Parotid gland (tissue), 1 donor: ENCODE results near the genes C17orf113, ZNF385C, DHX58, HSD17B1, CNTNAP1, RAMP2 and BECN1.

GRCh38 chr17:42039757-42040625 lies 10.4 kb downstream of the C17orf113 start:
- PRO-cap: no peak

GRCh38 chr17:42050316-42051359 lies at the start of gene C17orf113:
Gene C17orf113, minus strand, starts transcription at chr17:42050601.
- PRO-cap: no peak

GRCh38 chr17:42098362-42099202 lies at the start of gene ZNF385C:
Gene ZNF385C, minus strand, starts transcription at chr17:42098473.
- PRO-cap: no peak

DNA sequence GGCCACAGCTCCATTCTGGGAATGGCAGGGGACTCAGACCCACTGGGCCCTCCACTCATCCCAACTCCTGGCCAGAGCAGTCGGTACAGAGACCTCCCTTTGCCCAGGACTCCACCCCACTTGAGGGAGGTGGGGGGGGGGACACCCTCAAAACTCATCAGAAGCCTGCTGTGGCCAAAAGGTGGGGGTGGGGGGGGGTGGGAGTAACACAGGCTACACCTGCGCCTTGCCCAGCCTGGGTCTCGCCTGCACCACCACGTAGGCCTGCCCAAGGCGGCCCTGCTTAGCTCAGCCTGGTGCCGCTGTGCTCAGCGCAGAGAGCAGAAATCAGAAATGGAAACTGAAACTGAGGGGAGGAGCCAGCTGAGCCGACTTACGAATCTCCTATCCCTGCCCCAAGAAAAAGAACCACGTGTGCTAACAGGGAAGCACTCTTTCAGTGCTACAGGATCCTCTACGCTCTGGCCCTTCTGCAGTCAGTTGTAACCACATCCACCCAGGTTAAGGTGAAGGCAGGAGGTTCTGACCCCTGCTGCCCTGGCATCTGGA lies at the start of gene DHX58:
Gene DHX58 (minus strand): TSS at position 329 of the 549 bp plus-strand sequence.
- PRO-cap: unidirectional peak, minus-strand start at position 65 of the sequence; bidirectional peak, plus-strand start at position 427 of the sequence, minus-strand start at position 334 of the sequence

GRCh38 chr17:42178798-42179003 lies 2.2 kb downstream of the KCNH4 start:
- PRO-cap: no peak

DNA sequence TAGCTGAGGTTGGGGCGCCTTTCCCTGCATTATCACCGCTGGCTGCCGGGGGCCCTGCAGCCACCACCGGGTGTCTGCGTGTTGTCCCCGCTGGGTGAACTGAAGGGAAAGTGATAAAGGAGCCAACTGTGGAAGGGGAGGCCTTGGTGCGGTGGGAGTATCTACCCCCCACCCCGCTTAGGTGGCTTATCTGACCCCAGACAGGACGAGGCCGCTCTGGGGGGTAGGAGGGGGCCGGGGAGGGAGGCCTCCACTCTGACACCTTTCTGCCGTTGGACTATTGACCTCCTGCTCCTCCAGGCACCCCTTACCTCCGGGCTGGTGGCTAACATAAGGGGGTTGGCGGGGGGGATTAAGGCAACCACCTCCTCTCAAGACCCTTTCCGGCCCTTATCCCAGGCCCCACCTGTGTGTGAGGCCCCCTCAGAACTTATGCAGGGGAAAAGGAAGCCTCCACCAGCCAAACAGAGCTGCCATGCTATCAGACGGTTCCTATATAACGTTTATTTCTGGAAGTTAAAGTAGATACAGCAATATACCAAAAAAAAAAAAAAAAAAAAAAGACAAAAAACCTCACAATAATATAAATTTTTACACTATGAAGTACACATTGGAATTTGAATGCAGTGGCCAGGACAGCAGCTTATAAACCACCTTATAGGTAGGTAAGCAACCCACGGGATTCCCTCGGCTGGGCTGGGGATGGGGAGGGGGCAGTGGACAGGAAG lies 24.7 kb downstream of the STAT5A start:
- PRO-cap: no peak

DNA sequence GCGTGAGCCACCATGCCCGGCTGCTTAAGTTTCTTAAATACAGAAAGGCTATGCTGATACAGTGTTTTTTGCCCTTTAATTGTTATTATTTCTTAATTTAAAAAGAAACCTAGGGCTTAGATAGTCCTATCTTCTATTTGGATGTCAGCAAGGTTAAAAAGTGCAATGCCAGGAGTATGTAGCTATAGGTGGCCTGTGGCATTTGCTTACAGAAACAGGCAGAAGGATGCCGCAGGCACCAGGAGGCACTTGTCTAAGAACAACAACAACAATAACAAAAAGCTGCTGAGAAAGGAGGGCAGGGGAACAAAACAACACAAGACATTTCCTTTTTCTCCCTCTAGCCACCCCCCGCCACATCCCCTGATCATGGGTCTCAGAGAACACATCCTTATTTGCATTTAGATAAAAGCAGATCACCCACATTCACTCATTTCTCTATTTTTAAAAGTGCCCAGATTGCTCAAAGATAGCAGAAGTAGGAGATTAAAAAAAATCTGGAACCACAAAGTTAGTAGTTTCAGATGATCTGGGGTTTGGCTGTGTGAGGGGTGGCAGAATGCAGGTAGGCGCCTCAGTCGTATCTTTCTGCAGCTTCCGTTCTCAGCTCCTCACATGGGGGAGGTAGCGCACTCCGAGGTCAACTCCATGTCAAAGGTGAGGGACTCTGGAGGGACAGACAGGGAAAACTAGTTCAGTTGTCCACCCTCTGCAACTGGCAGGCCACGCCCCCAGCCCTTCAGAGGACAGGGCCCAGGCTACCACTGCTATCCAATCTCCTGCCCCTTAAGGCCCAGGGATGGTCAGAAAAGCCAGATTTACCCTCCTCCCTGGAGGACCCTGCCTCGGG lies 27.1 kb downstream of the STAT5A start:
- PRO-cap: no peak

- PRO-cap: no peak
Measured at GRCh38 chr17:42378394-42378764, 9.9 kb downstream of the STAT3 start.

DNA sequence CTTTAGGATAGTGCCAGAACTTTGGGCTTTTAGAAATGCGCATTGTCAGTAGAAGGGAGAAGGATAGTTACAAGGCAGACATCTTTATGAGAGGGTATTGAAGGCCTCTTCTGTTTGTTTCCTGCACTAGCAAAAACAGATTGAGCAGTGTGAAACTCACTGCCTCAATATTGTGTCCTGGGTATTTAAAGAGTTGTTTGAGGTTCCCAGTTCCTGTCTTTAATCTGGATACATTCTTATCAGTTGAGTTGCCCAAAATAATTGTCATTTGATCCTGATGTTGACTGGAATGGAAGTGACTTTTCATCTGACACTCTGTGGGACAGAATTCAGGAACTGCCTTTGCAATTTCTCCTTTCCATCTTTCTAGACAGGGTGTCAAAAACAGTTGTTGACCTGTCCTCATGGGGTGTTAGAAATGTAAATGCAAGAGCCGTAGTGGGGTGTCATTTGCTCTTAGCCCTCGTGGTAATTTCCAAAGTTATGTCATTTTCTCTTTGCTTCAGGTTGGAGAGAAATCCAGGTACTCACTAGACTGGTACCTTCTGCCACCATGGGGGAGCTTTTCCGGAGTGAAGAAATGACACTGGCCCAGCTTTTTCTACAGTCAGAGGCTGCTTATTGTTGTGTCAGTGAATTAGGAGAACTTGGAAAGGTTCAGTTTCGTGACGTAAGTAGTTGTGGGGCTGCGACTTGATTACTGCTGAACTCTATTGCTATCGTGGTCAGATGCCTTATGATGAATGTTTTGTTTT lies 1.8 kb downstream of the ATP6V0A1 start:
- PRO-cap: no peak

GRCh38 chr17:42518789-42519229 lies 17.2 kb upstream of the NAGLU start:
- PRO-cap: no peak

DNA sequence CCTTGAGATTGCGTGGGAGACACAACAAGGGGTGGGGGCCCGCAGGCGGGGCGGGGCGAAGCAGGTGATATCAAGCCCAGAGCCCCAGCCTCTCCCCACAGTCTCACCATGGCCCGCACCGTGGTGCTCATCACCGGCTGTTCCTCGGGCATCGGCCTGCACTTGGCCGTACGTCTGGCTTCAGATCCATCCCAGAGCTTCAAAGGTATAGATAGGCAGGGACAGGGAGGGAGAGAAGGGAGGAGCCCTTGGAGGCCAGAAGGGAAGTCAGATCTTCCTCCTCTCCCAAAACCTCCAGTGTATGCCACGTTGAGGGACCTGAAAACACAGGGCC lies at the start of gene HSD17B1:
Gene HSD17B1 (plus strand): TSS at position 98 of the 334 bp plus-strand sequence.
- PRO-cap: no peak

DNA sequence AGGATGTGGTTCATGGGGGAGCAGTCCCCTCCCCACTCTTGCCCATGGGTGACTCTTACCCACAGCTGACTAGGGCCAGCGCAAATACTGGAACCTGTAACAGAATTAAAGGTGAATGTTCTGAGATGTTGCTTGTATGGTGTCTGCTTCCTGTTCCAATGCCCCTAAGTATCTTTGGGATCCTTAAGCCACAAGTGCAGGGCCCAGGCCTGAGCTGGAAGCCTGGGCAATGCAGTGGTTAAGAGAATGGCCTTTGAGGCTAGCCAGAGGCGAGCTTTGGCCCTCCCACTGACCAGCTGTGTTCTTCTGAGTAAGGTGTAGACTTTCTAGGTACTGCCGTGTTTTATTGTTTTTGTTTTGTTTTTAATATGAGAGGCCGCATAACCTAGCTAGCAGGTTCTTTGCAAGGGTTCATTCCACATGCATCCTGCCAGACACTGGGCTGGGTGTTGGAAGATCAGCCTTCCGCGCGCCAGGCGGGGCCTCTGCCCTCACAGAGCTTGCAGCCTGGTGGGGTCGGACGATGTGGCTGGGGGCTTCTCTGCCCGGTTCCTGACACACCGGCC lies 665 bp upstream of the MLX start:
- PRO-cap: no peak

DNA sequence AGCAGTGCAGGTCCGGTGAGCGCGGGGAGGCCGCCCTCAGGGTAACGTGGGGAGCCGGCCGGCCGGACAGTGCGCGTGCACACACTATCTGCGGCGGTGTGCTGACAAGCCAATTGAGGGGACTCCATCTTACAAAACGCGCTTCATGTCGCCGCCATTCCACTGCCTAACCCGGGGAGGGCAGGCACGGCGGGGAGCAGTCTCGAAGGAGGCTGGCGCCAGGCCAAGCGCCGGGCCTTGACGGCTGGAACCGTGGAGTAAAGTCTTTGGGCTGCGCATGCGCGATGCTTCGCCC lies 235 bp upstream of the MLX start:
- PRO-cap: bidirectional peak, plus-strand start outside the sequence, minus-strand start at position 268 of the sequence

DNA sequence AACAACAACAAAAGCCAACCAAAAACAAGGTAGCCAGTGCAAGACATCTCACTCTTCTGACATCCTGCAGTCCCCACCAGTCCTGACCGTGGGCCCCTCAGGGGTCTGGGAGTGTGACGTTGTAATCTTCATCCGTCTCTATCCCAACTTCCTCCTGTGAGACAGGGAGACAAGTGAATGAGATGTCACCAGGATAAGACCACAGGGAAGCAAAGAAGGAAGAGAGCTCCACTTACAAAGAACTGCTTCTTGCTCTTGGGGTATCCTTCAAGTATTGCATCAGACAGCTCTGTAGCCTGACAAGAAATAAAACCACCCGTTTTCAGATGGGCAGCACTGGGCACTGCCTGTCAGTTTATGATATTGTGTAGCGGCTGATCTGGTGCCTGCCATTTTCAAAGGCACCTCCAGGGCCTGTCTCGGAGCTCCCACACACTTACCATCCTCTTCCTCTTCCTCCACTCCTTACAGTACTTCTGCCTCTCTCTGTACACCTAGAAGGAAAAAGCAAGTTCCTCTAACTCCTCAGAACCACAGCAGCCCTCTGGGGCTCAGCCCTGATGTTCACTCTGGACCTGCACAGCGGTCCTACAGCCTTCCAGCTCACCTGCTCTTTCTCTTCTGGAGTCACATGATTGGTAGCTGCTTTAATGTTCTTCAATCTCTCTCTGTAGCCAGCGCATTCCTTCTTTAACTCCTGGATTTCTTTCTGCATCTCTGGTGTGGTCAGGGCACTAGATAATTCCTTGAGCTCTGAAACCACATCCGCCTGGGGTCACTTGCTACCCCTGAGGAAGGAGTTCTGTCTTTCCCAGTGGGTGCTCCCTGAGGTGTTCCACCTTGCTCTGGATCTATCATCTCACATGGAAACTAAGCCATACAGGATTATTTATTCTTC lies 4.4 kb downstream of the PSMC3IP start:
- PRO-cap: no peak

DNA sequence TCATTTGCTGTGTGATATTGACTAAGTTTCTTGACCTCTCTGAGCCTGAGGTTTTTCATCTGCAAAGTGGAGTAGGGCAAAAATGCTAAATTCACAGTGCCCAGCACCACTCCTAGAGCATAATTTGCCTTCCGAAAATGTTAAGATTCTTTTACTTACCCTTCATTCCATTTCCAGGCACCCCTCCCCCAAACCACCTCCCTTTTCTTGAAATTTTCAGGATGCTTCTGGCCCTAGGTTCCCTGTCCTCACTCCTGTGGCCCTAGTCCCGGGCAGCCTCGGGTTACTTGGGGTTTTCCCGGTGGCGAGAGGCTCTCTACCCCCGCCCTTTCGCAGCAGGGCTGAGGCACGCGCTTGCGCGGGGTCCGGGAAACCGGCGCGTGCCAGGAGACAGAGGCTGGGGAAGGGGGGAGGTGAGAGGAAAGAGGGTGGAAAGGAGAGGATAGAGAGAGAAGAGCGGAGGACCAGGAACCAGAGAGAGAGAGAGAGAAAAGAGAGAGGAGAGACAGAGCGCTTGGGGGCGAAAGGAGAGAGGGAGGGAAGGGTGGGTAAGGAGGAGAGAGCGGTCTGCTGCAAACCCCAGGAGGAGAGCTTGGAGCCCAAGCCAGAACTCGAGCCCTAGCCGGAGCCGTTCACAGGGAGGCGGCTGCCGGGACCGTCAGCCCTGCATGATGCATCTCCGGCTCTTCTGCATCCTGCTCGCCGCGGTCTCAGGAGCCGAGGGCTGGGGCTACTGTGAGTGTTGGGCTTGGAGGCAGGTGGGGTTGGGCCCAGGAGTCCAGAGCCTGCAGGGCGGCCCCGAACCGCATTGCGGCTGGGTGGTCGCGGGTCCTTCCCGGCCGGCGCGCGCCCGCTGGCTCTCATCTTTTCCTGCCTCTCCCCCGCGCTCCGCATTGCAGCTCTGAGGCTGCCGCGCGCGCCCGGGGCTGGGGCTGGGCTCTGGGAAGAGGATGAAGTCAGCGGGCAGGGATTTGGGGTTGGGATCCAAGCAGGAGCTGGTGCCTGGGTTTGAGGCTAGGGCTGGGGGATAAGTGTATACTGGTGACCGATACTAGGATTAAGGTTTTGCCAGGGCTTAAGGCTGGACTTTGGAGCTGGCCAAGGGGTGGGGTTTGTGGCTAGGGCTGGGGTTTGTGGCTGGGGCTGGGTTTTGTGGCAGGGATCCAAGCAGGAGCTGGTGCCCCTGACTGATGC lies at the start of gene CNTNAP1:
Gene CNTNAP1 (plus strand): TSS at position 370 of the 1,194 bp plus-strand sequence.
- PRO-cap: bidirectional peak, plus-strand start at position 422 of the sequence, minus-strand start at position 263 of the sequence

GRCh38 chr17:42760560-42761827 lies at the start of gene RAMP2:
Gene RAMP2, plus strand, starts transcription at chr17:42761227.
- PRO-cap: bidirectional peak, plus-strand start at chr17:42761182, minus-strand start at chr17:42761107

- PRO-cap: no peak
Measured at GRCh38 chr17:42806718-42806959, 8.0 kb downstream of the CNTD1 start.

DNA sequence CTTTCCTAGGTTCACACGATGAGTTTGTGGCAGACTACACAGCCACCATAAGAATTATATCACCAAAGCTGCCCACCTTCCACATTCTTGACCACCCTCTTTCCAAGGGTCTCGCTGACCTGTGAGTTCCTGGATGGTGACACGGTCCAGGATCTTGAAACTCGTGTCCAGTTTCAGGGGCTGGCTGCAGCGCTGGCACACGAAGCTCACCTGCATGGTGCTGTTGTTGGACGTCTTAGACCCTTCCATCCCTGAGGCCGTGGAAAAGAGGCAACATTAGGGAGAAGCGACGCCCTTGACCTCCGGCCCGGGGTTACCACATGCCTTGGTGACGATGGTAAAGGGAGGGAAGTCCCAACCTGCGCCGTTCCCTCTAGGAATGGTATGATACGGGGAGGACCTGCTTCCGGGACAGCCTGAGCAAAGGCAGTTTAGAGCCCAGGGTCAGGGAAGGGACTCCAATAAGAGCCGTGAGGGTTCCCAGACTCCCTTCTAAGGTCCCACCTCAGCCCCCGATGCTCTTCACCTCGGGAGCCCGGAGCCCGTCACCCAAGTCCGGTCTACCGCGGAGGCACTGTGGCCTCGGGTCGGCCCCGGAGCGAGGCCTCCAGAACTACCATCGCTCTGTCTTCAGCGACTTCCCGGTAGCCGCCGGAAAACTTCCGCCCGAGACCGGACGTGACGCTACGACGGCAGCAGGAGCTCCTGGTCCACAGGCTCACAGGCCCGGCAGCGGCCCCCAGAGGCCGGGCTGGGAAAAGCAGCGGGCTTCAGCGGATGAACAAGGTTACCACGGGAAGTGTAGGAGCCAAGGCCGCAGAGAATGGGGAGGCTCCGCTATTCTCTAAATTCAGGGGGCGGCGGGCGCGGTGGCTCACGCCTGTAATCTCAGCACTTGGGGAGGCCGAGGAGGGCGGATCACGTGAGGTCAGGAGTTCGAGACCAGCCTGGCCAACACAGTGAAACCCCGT lies at the start of gene BECN1:
Gene BECN1 (minus strand): TSS at position 654 of the 971 bp plus-strand sequence.
- PRO-cap: bidirectional peak, plus-strand start at position 798 of the sequence, minus-strand start at position 626 of the sequence

GRCh38 chr17:42841316-42842379 lies 2.7 kb upstream of the AOC2 start:
- PRO-cap: no peak

DNA sequence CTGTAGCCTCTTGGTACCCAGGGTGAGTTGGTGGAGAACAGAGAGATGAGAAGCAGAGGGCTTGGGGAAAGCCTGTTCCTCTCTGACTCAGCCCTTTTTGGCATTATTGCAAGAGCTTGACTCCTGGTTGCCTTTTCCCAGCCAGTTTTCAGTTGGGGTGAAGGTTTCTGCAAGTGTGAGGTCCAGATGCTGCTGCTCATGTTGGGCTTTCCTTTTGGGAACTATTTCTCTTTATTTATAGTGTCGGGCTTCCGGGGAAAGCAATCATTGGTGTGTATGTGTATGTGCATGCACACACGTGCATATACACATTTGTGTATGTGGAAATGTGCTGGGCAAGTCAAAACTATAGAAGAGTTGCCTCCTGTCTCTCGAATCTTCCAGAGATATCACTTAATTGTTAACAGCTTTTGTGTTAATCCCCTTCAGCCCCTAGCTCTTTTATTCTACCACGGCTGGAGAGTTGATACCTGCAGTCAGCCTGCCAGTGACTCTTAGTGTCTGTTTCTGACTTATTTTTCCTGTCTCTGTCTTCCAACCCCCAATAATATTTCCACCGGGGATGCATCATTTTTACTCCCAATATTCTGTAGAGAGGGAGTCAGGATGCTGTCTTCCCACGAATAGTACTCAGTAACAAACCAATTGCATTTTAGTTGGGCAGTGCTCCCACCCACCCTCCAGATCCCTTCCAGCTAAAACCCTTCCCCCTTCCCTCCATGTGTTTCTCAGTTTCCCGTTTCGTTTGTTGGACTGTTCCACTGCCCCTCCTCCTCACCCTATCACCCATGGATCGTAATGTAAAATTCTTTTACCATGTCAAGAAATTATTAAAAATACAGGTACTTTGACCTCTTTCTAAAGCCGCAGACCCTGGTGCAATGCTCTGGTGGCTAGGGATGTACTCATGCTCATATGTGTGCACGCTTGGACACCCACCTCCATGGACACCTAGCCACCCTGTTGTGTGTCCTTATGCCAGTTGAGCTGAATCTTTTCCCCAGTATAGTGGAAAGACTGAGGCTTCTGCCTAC lies 1.7 kb upstream of the AOC2 start:
- PRO-cap: no peak